Temporal lobe (tissue), 2 donors: Measurements from ENCODE around the genes VPS50, GNGT1 and DYNC1I1.

DNA sequence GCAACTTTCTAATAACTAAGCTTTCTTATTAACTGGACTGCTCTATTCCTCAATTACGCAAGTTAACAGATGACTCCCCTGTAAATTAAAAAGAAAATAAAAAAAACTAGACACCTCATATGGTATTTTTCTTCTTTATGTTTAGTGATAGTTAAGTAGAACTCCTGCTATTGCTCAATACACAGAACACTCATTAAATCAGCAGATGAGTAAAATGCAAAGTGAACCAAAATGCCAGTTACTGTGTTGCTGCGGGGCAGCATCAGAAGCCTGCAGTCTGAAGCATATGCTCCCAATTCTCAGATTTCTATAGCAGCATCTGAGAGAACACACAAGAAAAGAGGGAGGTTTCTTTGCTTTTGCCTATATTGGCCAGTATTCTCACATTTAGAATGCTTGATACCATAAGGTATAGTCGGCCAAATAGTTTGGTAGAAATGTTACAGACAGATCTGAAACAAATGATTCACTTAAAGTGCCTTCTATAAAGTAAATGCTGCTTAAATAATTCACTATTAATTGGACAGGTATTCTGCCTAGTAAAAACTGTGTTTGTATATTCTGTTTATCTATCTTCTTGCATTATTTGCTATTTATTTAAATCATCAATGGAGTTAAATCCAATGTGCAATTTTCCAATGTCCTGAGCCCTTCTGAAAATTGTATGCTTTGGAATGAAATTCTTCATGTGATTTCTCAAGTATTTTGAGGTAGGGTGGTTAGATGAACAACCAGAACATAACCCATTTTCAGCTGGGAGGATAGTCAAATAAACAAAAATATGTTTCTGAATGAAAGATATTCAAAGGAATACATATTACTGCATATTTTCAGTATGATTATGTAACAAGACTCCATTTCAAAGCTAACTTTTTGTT lies 28.1 kb downstream of the CDK6 start:
- RAMPAGE, long total RNA, result no peak

DNA sequence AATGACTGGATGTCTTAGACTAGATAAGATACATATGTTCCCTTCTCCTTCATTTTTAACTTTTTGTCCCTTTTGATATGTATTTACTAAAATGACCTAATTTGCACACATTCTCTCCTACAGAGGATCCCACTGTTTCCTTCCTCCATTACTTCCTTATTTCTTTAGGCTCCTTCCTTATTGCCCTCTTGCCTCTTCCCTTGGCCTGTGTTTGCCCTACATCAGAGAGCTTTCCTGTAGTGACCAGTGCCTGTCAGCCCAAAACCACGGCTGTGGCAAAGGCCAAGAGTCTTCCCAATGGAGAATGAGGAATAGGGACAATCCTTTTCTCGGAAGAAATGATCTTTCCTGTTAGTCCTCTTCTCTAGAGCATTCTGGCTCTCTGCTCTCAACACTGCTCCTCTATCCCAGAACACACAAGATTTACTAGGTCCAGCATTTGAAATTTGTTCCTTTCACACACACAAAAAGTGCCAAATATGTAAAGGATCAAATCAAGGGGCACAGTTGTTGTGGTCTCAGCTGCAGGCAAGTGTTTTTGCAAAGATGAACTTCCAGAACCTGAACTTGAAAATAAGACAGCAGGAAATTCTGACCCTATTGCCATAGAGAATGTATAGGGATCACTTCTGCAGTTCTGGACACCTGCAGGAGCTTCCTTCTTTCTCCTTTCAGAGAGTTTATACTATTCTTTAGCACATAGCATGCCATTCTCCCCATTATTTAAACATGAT lies 23.2 kb downstream of the HEPACAM2 start:
- RAMPAGE, long total RNA, result no peak

DNA sequence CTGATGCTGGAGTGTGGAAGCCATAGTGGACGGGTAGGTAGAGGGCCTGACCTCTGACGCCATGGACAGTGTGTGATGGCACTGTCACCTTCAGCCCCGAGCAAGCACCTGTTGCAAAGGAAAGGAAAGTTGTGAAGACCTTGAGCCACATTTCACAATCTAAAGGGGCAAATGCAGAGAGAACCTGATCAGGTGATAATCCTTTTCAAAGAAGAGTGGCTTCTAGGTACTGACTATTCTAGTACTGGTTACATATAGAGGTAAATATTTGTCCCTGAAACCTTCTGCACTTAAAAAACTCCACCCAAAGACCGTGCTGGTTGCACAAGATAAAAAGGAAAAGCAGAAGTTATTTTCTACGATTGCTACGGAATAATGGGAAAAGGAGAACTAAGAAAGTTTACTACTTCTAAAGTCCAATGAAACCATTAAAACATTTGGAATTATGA lies 6.9 kb downstream of the HEPACAM2 start:
- RAMPAGE, long total RNA, result no peak

GRCh38 chr7:93231609-93232730 lies at the start of gene VPS50:
TSS of gene VPS50 (plus strand) at chr7:93232366.
- RAMPAGE, long total RNA, result no peak

DNA sequence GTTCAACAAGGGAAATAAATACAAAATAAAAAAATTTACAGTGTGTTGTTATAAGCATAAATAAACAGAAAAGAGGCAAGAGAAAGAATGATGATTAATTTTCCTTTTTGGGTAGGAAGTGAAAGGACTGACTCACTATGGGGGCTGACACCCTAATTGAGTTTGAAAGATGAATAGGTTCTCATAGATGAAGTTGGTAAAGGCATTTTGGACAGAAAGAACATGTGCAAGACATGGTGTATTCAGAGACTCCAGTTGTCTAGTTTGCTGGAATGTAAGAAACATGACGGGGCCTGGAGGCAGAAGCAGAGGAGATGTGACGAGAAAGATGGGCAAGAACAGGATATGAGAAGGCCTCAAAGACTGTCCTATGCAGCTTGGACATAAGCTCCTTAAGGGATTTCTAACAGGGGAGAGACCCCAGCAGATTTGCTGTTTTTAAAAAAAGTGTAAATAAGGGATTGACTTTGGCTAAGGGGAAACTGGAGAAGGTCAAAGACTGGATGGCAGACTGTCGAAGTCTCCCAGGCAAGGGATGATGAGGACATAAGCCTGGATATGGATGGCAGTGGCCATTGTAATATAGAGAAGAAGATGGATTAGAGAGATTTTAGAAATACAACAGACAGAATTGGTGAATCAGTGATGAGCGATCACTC lies 83.9 kb downstream of the VPS50 start:
- RAMPAGE, long total RNA, result no peak

GRCh38 chr7:93906361-93906640 lies at the start of gene GNGT1:
TSS of gene GNGT1 (plus strand) at chr7:93906567.
- RAMPAGE, long total RNA, result no peak

GRCh38 chr7:94004602-94005007 lies 450 bp upstream of the BET1 start:
- RAMPAGE, long total RNA, result no peak

- RAMPAGE, long total RNA, result no peak
Measured at GRCh38 chr7:94183132-94183922, 179.2 kb upstream of the BET1 start.

GRCh38 chr7:94404299-94405159 lies 9.8 kb downstream of the COL1A2 start:
- RAMPAGE, long total RNA, result no peak

DNA sequence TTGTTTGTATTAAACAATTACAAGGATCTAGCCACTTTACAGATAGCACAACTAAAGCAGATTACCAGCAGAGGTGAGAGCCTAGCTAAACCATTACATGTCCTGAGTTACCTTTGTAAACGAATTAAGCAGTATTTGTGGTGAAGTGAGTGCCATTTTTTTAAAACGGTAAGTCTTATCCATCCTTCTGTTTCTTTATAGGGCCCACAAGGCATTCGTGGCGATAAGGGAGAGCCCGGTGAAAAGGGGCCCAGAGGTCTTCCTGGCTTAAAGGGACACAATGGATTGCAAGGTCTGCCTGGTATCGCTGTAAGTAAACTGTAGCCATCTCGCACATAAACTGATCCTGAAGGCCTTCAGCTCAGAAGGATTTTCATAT lies 31.5 kb downstream of the COL1A2 start:
- RAMPAGE, long total RNA, result no peak

- RAMPAGE, long total RNA, result no peak
Measured at GRCh38 chr7:94510595-94511197, 1.1 kb downstream of the CASD1 start.

DNA sequence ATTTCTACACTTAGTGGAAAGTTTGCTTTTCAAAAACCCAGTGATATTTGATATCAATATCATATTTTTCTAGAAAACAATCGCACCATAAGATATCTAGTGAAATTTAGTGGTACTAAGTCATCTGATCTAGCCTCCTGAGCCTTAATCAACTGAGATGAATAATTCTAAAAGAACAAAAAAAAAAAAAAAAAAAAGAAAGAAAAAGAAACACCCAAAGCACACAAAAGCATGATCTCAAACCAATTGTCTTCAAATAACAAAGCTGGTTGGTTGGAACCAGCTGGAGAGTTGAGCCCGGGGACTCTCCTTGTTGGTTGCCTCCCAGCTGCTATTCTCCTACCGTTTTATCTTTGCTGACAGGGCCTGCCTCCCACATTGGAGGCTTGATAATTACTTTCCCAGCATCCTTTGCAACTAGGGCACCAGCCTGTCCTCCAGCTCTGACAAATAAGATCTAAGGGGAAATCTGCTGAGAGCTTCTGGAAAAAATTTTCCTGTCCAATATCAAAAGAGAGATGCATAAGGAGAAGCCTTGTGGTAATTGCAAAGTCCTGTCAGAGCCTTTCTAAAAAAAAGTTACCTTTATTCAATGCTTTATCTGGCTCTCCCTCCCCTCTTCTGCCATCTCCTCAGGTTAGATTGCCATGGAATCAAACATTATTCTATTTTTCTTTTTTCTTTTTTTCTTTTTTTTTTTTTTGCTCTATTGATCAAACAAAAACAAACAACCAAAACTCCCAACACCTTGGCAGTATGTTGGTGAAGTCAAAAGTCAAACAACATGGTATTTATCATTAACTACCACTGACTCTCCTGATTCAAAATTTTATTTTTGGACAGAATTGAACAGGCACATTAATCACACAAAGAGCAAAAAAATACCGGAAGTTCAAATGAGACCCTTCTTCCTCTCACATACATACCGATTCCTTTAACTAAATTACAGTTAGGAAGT lies 6.7 kb downstream of the PON1 start:
- RAMPAGE, long total RNA, result no peak

- RAMPAGE, long total RNA, result no peak
Measured at GRCh38 chr7:95373326-95373767, 22.8 kb downstream of the PON3 start.

DNA sequence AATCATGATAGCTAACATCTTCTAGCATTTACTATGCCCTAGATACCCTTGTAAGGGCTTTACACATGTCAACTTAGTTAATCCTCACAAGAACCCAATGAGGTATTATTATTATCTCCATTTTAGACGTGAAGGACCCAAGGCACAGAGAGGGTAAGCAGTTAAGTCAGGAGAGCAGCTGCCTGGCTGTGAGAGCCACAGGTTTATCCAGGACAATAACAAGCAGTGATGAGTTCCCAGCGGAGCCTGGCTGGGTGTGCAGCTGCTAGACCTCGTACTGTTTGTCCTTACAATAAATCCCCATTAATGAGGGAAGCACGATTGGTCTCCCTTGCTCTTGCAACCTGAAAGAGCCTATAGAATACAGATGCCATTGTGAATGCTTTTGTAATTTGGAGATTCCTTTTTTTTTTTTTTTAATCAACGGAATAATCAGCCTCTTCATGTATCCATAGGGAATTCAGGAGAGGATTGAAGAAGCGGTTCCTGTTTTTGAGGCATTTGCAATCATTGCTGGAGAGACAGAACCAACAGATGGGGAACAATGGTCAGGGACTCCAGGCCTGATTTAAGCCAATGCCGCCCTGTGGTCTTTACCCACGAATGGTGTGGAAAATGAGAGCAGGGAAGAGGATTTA lies 12.4 kb upstream of the ASB4 start:
- RAMPAGE, long total RNA, result no peak

GRCh38 chr7:95511701-95512144 lies 26.0 kb downstream of the ASB4 start:
- RAMPAGE, long total RNA, result no peak

DNA sequence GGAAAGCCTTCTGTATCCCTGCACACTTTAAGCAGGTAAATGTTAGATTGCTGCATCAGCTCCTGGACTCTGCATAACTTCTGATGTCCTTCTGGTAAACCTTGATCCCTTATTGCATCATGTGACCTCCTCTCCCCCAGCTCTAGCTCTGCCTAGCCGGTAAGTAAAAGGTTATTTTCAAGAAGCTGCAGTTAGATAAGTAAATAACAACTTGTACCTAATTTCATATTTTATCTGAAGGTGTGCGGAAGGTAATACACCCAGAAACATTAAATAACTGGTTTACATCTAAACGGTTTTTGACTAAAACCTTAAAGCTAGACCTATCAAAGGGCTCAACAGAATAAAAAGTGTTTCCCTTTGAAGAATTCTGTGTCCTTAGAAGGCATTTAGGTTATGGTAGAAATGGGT lies 37.4 kb downstream of the PDK4 start:
- RAMPAGE, long total RNA, result no peak

GRCh38 chr7:95772278-95772925 lies at the start of gene DYNC1I1:
TSS of gene DYNC1I1 (plus strand) at chr7:95772554.
- RAMPAGE, long total RNA, result no peak

GRCh38 chr7:95784007-95784237 lies 11.6 kb downstream of the DYNC1I1 start:
- RAMPAGE, long total RNA, result no peak

- RAMPAGE, long total RNA, result no peak
Measured at GRCh38 chr7:96260547-96261189, 61.2 kb downstream of the SLC25A13 start.

DNA sequence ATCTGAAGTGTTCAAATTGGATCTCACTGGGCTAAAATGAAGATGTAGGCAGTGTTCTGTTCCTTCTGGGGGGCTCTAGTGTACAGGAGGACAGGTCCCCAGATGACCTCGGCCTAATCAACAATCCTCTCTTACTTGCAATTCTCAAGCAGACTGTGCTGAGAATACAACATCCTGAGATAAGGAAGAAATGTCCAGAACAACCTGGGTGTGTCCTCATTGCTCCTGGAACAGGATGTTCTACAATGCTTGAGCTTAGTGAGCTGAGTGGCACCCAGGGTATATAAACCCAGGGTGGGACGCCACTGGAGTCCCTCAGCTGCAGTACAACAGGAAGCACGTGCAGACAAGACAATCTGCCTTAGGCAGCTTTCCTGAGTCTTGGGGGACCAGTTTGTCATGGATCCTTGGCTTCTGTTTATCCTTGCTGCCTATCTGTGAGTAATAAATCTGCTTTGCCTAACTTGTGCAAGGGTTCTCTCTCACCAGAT lies 27.6 kb upstream of the SLC25A13 start:
- RAMPAGE, long total RNA, result no peak